Right common carotid artery plus branches (tissue), 1 donor: Measurements from ENCODE around the genes RECK and MELK.

DNA sequence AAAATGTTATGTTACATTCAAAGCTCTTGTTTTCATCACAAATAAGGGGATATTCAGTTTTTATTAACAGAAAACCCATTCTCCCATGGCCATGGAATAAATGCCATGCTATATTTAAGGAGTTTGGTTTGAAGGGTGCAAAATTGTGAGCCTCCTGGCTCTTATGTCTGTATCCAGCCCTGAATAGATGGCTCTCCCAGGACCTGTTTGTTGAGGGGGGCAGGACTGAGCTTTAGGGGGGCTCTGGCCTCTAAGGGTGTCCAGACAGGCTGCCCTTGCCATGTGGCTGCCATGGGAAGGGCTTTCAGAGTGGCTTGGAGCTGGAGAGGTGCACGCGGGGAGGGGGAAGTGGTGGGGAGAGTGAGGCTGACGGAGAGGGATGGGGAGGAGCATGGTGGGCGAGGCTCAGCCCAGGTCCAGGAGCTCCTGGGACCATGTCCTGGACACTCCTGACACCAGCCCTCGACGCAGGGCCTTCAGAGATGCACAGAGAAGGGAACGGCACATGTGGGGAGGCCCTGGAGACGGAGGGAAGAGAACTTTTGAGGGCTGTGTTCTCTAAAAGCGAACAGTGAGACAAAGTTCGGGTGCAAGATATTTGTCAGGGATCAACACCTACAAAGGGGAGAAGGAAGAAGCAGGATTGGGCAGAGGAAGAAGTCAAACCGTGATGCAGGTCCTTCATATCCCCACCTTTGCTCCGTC is 2.4 kb downstream of the SPAAR start:
- PRO-cap, result no peak

GRCh38 chr9:35971951-35972611 is 14.1 kb upstream of the OR2S2 start:
- PRO-cap, result no peak

GRCh38 chr9:36036485-36037657 is at the start of gene RECK:
TSS of gene RECK (plus strand) at chr9:36036913.
- PRO-cap, result bidirectional peak, plus-strand start at chr9:36036913, minus-strand start at chr9:36036730; bidirectional peak, plus-strand start at chr9:36037521, minus-strand start at chr9:36037367

GRCh38 chr9:36153149-36153502 is 16.1 kb upstream of the CCIN start:
- PRO-cap, result unidirectional peak, minus-strand start at chr9:36153235

DNA sequence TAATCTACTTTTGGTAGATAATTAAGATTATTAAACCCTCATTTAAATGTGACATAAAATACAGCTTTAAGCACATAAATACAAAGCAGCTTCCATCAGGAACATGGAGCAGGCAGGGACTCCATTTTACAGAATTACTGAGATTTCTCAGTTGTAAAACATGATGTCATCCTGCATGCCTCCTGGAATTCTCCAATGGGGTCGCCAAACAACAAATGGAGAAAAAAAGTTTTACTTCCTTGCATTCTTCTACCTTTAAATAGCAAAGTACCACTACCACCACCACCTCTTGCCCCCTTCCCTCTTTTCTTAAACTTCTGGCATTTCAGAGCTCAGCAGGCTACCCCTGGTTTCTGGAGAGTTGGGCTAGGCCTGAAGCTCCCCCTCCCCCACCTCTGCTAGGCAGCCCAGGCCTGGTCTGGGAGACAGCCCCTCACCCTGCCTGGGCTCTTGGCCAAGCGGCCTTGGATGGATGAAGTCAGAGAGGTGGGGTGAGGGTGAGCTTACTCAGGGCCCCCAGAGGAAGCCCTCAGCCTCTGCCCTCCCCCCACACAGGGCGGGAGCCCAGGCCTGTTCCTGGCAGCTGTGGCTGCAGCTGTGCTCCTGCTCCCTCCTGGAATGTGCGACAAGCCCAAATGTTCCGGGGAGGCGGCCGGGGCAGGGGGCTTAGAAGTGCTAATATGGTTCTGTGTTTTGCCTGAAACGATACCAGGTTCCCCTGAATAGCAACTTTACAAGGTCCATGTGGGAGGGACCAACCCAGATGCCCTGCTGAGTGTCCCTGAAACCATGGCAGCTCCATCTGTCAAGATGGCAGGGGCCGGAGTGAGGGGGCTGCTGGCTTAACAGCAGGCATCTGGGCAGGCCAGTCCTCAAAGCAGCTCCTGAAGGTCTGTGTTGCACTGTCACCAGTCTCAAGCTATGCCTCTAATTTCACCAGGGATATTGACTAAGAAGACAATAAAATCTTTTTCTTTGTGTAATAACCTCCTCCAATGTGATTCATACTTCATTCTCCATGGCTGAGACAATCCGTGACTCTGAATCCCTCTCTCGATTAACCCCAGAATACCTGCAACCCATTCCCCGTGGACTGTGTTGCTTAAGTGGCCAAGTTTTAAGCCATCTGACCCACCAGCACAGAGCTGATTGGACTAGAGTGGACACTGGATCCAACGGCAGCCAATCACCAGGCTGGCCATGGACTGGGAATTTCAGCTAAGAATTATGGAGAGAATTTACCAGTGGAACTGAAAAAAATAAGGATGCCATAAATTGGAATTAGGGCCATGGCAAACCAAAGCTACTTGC is 5.8 kb upstream of the CCIN start:
- PRO-cap, result unidirectional peak, minus-strand start at position 923 of the sequence

DNA sequence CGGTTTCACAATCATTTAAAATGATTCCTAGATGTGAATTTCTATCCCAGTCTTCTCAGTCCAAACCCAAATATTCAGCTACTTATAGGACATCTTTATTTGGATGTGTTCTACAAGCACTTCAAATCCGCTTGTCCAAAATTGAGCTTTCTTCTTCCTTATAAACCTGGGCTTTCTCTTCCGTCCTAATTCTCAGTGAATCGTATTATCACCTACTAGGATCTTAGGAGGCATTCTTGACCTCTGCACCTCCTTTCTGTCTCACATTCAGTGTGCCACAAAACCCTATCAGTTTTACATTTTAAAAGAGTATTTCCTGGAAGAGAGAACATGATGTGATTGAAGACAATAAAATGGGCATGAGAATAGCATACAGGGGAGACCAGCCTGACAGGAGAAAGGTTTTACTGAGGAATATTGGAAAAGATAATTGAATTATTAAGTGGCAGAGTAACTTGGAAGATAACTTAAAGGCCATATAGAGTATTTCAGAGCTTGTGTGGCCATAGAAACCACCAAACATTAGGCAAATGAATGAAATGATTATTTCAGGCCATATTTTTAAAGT is 16.9 kb upstream of the GNE start:
- PRO-cap, result no peak

DNA sequence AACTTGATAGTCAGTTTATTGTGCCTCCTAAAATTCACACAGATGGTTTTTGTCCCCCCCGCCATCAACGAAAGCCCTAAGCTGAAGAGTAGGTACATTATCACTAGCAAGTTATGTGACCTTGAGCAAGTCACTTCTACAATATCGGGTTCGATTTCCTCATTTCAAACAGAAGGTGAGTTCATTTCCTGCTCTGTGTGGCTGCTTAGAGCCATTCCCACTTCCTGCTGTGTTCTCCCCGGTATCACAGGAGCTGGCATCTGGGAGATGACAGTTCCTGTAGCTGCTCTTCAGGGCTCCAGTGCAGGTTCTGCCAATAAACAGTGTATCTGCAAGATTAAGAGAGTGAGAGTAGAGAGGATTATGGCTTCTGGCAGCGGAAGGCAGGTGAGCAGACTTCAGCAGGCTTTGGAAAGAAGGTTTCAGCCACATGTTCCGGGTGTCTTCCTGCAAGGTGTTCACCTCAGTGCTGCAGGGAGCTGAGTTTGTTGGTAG is 48.5 kb upstream of the GNE start:
- PRO-cap, result no peak

GRCh38 chr9:36572621-36573454 is at the start of gene MELK:
TSS of gene MELK (plus strand) at chr9:36572895.
- PRO-cap, result bidirectional peak, plus-strand start at chr9:36572897, minus-strand start at chr9:36572772

DNA sequence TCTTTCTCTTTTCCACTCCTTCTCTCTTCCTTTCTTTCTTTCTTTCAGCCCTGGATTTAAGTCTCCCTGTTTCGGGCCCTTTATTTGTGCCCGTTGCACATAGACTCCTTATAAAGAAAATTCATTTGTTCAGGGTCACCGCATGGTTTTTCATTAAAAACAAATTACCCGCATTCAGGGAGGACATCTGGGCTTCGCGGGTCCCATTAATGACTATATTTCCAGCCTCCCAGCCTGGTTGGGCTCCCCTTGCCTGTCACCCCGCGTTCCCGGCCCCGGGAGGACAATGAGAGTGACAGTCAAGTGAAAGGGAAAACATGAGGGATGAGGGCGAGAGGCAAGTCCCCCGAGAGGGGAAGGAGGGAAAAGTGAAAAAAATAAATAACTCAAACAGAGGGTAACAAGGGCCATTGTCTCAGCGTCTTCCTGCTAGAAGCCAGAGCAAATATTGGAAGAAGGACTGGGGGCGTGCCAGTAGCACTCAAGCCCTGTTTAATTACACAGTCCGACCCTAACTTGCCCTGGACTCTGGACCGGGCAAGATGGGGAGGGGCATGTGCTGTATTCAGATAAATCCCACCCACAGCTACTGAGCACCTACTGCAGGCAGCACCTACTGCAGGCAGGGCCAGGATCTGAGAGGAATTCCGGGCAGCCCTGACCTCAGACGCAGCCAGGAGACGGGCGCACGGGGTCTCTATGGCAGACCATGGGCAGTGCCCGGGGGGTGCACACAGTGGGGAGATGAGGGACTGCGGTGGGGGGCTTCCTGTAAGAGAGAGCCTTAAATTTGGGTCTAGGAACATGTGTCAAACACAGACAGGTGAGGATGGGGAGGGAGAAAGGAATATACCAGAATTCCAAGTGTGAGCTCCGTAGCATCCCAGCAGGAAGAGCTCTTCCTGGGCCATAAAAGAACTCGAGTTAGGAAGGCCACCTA is 166.1 kb downstream of the PAX5 start:
- PRO-cap, result no peak

DNA sequence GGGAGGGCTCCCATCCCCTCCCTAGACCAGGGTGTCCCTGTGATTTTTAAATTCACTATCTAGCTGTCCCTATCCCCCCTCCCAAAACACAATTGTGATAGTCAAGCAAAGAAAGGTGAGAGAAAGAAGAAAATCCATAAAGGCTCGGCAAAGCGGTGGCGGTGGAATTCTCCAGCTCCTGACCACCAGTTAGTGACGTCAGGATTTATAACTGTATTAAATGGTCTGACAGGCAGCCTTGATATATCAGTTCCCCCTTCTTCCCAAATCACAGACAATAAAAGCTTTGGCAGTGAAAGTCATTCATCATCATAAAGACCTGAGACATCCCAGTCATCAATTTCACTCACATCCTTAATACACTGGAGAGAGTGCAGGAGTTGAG is 132.1 kb downstream of the PAX5 start:
- PRO-cap, result no peak

DNA sequence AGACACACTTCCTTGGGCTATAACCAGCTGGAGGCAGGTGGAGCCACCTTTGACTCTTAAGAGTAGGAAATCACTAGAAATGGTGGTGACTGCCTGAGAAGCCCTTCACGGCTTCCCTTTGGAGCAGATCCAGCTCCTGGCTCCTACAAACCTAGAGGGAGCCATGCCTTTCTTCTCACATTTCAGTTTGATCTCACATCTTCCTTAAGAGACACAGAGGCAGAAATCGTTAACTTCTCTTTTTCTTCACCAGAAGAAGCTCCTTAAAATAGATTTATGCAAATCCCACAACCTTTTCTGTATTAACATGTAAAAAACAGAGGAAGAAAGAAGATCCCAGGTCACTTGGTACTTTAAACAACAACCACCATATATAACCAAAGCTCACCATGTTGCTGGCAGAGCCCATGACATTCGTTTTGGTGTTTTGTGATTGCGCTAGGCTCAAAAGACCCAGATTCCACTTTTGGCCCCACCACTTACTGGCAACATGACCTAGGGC is 29.6 kb downstream of the PAX5 start:
- PRO-cap, result no peak

DNA sequence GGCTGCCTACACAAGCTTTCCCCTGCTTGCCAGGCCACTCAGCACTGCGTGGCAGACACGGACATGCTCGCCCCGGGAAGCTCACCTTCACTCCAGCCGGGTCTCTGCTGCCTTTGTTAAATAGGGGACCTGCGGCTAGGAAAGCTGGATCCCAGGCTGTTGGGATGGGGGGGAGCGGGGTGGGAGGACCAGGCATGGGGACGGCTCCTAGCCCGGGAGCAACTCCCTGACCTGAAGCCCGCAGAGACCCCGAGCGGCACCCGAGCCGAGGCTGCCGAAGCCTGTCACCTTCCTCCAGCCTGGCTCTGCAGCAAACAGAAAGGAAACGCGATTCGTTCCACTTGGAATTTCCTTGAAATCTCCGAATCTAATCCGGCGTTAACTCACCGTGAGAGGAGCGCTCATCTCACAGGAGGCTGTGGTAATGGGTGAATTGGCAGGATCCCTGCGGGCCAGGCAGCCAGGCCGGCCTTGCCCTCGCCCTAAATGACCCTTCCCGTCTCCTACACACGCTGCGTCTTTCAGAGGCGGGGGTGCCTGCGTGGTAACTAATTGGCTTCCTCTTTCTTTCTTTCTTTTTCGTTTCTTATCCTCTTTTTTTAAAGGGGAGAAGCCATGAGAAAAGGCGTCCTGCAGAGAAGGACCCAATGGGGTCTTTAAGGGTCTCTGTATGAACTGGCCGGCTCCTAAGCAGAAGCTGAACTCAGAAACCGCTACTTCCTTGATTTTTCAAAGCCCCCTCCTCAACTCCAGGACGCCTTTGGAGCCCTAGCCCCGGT is 8.6 kb downstream of the PAX5 start:
- PRO-cap, result no peak

- PRO-cap, result no peak
Measured at GRCh38 chr9:37026127-37026671, 7.9 kb downstream of the PAX5 start.

DNA sequence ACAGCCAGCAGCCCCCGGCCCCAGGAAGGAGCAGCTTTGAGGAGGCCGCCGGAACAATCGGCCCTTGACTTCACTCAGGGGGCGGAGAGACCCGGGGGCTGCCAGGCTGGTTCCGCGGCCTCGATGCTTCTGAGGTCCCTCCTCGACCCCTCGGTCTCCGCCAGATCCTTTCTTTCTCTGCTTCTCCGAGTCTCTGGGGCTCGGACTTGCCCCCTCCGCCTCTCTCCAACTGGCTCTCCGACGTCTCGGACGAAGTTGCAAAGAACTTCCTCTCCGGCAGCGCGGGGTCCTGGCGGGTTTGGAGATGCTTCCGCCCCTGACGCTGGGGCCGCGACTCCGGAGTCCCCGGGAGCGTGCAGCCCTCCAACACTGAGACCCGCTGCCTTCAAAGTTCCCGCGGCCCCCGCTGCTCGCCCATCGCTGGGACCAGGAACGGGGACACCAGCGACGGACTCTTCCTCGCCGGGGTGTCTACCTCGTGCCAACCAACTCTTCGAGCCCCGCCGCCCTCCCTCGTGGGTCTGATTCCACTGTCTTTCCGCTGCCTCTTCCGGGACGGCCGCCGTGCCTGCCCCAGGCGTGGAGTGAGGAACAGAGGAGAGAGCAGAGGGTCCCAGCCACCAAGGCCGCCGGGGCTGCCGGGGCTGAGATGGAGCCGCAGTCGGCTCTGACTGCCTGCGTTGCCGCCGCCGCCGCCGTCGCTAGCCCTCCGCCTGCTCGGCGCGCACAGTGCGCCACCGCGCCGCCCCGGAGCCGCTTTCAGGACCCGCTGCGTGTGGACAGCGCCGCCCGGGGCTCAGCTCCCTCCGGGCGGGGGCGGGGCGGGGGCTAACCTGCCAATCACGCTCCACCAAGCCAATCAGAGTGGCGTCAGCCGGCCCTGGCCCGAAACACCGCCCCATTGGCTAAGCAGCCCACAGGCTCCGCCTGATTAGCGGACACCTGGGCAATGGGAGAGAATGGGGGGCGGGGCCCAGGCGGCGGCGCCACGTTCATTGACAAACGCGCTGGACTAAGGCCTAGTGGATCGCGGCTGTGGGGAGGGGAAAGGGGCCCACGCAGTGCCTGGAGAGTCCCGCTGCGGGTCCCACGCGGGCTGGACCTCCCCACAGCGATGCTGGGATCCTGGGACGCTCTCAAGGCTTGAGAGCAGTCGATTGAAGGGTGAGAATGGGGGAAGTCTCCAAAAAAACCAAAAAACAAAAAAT is 6.7 kb downstream of the PAX5 start:
- PRO-cap, result no peak

DNA sequence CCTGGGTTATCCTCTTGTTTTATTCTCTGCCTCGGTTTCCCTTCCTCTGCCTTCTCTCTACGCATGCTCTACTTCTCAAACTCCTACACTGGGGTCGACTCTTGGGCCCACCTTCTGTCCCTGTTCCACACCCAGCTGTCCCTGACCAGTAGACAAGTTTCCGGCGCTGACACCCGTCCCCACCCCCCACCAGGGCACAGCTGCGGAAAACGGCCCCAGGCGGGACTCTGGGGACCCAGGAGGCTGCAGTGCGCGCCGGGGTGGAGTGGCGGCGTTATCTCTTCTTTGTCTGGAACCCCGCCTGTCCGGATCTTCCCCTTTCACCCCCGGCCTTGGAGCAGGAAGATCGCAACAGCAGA is 4.9 kb downstream of the PAX5 start:
- PRO-cap, result no peak

DNA sequence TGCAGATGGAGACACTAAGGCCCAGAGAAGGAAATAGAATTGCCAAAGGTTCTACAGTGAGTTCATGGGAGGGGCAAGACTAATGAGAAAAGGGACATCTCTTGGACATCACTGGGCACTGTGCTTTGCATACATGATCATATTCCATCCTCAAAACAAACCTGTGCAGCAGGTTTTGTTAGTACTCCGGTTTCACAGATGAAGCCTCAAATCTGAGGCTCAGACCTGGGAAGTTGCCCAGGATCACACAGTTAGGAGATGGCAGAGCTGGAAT is 13.3 kb upstream of the PAX5 start:
- PRO-cap, result no peak

GRCh38 chr9:37436512-37437483 is 14.3 kb downstream of the GRHPR start:
- PRO-cap, result no peak

GRCh38 chr9:37438652-37439200 is 16.2 kb downstream of the GRHPR start:
- PRO-cap, result no peak

- PRO-cap, result no peak
Measured at GRCh38 chr9:37508095-37509070, 22.6 kb downstream of the POLR1E start.

- PRO-cap, result no peak
Measured at GRCh38 chr9:37575388-37575985, 693 bp downstream of the FBXO10 start.